Endometrial microvascular endothelial cells (primary cell): ENCODE data around the gene MBD1.

DNA sequence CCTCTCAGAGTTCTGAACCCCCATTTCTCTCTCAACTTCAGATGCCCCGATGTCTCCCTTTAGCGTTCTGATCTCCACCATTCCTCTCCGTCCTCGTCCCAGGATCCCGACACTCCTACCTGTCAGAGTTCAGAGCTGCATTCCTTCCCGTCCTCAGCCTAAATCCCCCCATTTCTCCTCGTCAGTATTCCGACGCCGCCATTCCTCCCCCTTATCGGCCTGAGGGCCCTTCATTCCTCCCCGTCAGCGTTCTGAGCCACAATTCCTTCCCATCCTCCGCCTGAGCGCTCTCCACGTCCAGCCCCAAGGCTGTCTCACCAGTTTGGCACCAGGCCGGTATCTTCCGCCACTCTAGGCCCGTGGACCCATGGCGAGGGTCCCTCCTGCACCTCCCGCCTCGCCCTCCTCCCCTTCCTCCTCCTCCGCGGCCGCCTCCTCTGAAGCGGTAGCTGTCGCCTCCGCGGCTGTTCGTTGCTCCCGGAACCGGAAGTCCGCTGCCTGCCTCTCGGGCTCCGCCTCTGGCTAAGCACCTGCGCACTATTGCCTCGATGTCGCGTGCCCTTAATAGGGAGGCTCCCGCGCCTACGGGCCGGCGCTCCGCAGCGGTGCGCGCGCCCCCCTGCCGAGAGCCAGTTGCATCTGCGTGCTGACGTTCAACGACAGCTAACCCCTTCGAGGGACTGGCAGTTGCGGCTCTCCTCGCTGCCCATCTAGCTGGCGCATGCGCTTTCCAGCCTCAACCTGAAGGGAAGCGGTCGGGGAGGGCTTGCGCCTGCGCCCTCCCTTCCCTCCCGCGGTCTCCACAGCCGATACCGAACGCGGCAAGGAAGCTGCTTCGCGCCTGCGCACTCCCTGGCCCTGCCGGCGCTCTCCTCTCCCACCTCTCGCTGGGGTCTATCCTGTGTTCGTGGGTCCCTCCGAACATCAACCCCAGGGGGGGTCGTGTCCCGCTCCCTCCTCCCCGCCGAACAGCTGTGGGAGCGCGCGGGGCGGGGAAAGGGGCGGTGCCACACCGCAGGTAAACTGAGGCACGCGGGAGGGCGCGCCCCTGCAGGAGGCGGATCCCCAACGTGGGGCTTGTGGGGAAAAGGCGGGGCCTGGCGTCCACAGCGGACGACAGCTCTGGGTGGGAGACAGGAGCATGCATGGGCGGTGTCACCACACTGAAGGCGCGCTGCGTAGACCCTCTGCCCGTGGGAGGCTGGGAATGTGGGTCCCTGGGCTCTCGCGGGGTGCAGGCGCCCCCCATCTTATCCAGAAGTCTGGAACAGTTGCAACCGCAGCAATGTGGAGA is at the start of gene MBD1:
TSS of gene MBD1 (minus strand) at position 479 of the 1,294 bp plus-strand sequence.
- RAMPAGE, long total RNA: no peak

DNA sequence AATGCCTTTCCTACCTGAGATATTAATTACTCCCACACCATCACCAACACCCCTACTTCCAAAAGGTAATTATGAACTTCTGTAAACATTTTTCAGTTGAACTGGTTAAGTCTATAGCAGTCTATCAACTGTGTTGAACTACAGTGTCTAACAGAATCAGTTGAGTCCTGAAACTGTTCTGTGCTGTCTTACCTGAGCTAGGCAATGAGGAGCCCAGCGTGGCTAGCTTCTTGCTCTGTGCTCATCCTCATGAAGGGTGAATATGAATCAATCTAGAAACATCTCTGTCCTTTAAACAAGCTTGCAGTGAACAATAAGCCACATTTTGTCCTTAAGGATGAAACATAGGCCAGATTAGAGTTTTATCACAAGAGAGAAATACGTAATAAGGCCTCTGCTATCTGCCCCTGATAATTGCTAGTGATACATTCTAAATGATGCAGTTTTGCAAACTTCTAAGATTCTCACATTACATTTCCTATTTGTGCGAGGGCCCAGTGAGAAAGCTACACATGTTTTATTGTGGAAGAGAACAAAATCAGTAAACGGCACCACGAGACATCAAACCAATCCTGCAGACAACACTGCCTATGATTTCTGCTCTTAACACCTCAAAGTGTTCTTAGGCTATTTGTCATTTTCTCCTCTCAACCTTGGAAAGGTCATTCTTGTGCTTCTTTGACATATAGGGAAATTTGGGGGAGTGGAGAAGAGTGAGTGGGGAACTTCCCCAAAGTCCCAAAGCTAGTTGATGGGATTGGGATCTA is 5.5 kb upstream of the MRO start:
- RAMPAGE, long total RNA: no peak

DNA sequence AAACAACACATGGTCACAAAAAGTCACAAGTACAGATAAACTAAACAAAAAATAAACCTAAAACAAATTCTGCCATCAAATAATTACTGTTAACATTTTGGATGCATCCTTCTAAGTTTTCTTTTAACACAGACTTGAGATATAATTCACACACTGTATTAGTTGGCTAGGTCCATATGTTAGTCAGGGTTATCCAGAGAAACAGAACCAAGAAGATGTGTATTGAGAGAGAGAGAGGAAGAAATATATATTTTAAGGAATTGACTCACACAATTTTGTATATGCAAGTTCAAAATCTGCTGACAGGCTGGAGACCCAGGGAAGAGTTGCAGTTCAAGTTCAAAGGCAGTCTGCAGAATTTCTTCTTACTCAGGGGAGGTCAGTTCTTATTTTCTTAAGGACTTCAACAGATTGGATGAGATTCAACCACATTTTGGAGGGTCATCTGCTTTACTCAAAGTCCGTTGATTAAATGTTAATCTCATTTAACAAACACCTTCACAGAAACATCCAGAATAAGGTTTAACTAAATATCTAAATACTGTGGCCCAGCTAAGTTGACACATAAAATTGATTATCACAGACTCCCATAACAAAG is 23.0 kb upstream of the MRO start:
- RAMPAGE, long total RNA: no peak

DNA sequence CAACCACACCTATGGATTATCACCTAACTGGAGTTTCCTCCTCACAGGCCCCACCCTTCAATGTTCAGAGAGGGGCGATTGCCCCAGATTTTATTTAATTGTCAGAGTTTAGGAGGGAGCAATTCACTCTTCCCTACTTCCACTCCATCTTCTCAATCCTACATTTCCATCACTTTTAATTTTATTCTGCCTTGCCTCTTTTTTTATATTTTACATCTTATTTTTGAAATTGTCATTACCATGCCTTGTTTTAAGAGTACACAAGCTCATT is 937 bp upstream of the ME2 start:
- RAMPAGE, long total RNA: no peak

- RAMPAGE, long total RNA: no peak
Observed at GRCh38 chr18:51218051-51218519, 20.6 kb upstream of the MEX3C start.

DNA sequence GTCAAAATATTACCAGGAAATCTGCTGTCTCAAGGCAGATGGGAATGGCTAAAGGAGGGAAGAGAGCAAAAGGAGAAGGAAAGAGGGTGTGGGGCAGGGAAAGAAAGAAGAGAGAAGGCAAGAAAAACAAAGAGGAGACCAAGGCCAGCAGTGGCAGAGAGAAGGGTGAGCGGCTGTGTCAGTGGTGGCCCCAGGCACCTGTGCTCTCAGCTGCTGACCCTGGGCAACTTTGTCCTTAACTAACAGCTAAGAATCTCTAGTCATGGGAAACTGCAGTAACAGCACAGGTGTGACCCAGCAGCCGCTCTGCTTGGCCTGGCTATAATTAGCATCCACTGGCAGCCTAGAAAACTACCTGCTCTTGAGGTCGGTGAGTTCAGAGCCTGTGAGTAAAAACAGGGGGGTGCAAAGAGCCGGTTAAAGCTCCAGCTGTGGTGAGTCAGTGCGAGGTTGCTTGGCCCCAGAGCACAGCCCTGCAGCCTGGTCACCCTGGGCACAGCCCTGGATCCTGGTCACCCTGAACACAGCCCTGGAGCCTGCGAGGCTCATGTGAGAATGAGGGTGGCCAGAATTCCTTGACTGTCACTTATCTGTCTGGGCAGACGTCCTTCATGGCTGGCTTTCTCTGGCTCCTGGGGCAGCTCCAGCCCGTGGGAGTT is 249.8 kb upstream of the MEX3C start:
- RAMPAGE, long total RNA: no peak

DNA sequence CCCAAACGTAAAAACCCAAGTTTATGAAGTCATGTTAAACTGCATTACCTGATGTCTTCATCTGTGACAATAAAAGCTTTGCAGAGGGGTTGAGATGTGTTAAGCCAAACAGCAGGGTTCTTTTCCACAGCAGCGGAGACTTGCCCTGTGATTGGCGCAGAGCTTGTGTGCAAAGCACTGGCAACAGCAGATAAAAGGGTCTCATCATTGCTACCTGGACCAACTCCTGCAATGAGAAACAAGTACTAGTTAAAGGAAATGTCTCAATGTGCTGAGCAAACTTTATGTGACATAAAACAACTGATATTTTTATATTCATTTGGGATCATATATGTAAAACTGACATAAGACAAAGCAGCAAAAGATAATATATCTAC is 60.0 kb downstream of the MBD2 start:
- RAMPAGE, long total RNA: no peak

- RAMPAGE, long total RNA: no peak
Observed at GRCh38 chr18:54776238-54776745, 52.0 kb upstream of the RAB27B start.

DNA sequence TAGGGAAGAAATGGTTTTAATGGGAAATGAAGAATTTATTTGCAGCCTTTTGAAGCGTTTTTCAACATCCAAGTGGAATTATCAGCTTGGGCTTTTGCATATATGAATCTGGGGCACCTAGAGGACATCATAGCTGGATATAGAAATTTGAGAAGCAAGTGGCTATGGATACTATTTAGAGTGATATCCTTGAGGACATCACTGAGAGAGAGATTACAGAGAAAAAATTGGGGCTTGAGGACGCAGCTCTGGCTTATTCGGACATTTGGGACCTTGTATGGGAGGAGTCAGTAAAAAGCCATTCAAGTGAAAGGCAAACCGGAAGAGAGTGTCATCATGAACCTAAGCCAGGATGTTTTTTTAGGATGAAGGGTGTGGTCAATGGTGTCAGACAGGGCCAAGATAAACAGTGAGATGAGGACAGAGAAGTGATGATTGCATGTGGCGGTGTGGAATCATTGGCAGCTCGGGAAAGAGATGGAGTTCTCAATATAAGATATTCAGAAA is 4.2 kb downstream of the RAB27B start:
- RAMPAGE, long total RNA: no peak

DNA sequence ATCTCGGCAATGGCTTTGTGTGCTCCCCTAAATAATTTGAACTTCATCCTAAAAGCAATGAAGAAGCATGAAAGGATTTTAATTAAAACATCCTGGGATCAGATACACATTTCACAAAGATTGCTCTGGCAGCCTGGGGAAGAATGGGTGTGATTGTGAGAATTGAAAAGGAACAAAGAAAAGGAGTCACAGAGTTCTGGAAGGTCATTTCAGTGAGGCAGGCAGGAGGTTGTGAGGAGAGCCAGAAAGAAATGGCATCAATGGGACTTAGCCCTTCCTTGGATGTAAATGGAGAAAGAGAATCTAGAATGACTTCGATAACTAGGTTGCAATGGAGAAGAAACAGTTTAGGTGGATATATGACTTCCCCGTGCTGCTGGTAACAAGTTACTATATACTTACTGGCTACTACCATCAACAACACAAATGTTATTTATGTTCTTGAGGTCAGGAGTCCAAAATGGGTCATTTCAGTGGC is 228.3 kb upstream of the CCDC68 start:
- RAMPAGE, long total RNA: no peak

- RAMPAGE, long total RNA: no peak
Observed at GRCh38 chr18:55319356-55319933, 268.5 kb downstream of the TCF4 start.

- RAMPAGE, long total RNA: no peak
Observed at GRCh38 chr18:55321541-55322105, 266.4 kb downstream of the TCF4 start.

- RAMPAGE, long total RNA: no peak
Observed at GRCh38 chr18:55328099-55328779, 259.8 kb downstream of the TCF4 start.

GRCh38 chr18:55334734-55335288 is 253.2 kb downstream of the TCF4 start:
- RAMPAGE, long total RNA: no peak

DNA sequence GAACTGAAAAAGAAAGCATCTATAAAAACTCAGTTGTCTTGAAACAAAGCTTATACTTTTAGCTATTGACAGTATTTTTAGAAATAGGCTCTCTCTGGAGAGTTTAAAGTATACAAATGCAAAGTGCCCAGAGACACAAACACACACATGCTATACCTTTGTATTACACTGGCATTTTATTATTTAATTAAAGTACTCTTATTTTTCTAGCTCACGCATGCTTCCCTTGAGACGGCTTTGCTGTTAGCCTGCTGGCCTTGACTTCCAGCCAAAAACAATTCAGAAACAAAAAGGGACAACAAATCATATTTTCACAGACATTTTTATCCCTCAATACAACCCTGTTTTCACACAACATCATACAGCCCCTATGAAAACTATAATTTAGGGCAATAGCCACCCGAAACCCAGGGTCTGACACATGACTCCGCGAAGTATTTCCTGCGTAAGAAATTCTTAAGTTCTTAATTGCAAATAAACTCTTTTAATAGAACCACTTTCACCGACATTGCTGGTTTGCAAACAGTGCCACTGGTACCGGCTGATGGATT is 185.2 kb downstream of the TCF4 start:
- RAMPAGE, long total RNA: no peak

DNA sequence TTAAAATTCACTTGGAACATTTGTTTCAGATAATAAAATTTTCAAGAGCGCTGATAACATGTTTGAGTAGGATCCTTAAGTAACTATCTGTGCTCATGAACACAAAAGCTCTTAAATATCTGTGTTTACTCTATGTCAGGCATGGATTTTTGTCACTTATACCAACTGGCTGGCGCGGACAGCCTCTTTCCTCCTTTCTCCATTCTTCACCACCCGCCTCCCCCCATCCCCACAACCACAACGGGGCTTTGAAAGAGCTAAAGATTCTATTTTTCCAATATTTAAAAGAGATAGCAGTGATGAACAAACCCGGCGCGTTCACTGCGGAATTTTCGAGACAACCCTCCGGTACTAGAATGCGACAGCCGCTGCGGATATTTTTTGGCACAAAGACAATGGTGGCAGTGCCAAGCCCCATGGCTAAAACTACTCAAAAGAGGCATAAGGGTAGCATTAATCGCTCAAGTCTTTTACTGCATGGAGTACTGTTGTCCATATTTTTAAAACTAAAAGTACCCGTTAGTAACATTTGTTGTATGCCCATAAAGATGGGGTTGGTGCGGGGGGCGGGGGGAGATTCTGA is 181.4 kb downstream of the TCF4 start:
- RAMPAGE, long total RNA: no peak

DNA sequence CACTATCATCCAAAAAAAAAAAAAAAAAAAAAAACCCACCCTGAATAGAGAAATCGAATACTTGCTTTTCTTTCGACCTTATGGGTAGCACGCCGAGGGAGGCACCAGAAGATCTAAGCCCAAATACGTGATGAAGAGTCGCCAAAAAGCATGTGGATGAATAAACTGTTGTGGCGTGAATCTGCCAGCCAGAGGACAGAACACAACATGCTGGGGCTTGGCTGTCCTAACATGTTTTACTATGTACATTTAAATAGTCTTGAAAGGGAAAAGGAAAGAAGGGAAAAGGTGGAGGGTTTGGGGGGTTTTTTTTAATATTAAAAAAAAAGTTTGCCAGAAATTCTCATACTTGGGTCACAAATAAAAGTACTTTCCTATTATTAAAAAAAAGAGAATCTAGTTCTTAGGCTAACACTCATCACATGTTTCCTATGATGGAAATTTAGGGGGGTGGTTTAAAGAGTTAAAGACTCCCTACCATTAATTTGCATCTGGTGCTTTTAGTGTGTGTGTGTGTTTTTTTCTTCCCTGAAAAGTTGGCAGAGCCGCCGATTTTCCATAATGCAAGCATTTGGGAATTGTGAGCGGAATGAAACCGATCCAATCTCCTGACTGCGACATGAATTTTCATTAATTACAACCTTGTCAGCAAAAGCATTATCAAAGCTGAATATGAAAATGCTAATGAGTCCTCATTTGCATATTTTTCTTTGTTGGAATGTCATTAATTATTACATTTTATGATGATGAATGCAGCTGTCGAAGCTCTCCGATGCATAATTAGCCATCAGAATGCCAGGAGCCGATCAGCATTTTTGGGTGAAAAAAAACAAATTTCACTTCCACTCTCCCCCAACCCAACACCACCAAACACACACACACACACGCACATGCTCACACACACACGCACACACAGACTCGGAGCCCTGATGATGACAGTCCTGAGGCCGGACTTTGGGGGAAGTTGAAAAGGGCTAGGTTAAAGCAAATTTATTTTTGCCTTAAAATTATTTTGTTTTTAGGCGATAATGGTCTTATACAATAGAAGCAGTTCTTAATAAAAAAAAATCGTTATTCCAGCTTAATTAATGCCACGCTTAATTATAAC is 165.5 kb downstream of the TCF4 start:
- RAMPAGE, long total RNA: no peak

GRCh38 chr18:55498118-55498328 is 90.0 kb downstream of the TCF4 start:
- RAMPAGE, long total RNA: no peak

GRCh38 chr18:55500162-55500721 is 87.8 kb downstream of the TCF4 start:
- RAMPAGE, long total RNA: no peak

DNA sequence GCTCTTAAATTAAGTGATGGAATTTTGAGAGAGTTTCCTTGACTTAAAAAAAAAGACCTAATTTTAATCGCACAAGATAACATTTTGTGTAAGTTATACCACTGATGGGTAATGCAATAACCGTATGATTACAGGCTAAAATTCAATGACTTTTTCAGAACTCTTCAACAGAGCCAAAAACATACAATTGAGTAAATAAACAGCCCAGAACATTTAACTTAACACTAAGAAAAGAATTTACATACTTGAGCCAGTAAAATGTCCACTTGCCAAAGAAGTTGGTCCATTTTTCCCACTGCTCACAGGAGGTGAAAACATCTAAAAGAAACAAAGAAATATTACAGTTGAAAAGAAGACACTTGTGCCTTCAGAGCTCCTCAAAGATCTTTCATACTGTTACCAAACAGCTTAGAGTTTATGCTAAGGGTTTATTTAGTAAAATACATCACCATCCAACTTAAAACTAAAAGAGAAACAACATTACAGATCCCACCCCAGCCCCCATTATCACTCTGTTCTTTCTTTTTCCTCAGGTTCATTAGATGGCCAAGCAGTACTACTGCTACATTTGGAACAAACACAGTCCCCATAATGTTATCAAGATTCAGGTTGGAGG is 2.8 kb downstream of the TCF4 start:
- RAMPAGE, long total RNA: no peak